Camera-type eye (tissue), 1 donor: ENCODE data around the genes FAR2, ERGIC2 and DENND5B.

DNA sequence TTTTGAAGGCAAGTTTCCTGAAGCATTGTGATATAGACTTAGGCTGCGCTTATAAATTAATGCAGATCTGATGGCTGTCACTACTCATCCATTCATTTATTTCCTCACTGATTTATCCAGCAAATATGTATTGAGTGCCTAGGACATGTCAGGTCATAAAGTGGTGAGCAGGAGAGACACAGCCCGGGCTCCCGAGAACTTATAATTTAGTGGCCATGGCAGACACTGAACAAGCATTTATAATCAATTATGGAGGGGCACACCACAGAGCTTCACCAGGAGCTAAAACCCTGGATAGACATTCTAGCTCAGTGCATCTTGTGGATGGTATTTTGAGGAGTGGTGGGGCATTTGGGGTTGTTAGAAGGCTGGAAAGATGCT, 396.9 kb downstream of the CCDC91 start:
- RAMPAGE, long total RNA, result no peak

GRCh38 chr12:29148347-29149409, at the start of gene FAR2:
FAR2 (plus strand) TSS chr12:29149278.
- RAMPAGE, long total RNA, result no peak

DNA sequence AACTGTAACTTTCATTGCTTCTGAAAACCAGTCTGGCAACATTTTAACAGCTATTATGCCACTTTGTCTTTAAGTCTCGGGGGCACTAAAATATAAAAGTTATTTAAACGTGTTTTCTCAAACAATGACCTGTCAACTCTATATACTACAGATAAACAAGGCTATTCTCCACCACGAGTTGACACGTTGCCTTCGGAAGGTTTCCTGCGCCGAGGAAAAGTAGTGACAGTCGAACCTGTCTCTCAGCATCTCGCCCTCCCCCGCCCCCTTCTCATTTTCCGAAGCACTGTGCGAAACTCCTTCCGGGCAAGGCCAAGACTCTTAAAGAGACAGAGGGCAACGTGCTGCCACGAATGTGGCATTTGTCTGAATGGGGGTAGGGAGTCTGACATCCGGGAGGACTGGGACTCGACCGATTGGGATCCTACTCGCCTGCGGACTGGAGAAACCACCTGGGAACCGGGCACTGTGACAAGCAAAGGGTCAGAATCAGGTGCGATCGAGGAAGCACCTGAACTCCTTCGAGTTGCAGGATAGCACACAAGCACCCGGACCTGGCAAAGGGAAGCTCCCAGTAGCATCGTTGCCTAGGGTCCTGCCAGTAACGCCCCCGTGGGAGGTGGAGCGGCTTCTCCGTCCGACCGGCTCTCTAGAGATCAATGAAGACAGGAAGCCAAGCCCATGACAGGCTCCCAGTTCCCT, 481 bp downstream of the ERGIC2 start:
- RAMPAGE, long total RNA, result no peak

GRCh38 chr12:29381042-29381844, at the start of gene ERGIC2:
ERGIC2 (minus strand) TSS chr12:29381172.
- RAMPAGE, long total RNA, result no peak

- RAMPAGE, long total RNA, result no peak
Observed at GRCh38 chr12:29505087-29505950, 7.8 kb upstream of the OVCH1 start.

DNA sequence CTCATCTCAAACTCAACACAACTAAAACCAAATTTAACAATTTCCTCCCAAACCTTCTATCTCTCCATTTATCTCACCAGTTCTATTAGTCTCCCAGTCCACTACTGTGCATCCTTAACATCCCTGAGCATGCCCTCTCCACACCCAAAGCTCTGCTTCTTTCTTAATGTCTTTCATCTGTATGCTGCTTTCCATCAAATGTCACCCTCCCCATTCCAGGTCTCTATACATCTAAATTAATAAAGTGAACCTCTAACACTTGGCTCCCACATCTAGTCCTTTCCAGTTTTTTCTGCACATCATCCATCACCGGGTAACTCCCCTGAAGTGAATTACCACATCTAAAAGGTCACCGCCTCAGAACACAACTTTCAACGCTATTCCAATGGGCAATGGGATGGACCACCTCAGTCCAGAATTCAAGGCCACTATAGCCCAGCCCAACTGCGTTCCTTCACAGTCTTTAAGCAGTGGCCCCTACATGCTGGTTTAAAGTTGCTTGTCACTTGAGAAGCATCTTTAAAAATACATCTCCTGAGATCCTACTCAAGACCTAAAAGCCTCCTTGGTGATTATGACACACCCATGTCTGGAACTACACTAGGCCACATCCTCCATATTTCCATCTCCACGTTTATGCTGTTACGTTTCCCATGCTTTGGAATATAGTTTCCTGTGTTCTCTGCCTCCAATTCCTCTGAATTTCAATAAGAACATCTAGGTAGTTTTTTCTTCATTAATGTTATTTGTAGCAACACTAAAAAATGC, 63.0 kb downstream of the IPO8 start:
- RAMPAGE, long total RNA, result no peak

DNA sequence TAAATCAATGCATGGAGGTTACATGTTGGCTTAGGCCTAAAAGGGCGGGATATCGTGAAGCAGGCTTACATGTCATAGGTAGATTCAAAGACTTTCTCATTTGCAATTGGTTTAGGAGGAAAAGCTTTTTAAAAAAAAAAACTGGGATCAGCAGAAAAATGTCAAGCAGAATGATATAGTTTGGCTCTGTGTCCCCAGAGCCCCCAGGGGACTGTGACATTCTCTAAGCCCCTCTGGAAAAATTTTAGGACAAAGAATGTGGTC, 36.3 kb upstream of the CAPRIN2 start:
- RAMPAGE, long total RNA, result no peak

DNA sequence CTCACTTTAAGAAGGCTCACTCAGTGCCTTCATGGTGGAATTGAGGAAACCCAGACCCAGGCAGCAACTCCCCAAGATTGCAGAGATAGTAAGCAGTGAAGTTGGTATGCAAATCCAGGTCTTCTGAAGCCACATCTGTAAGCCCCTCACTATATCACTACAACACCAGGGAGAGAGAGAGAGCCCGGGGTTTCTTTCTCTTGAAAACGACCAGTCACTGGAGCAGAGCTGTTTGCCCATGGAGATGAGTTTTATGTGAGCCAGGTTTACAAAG, 38.6 kb upstream of the CAPRIN2 start:
- RAMPAGE, long total RNA, result no peak

GRCh38 chr12:30822308-30823513, 68.0 kb upstream of the CAPRIN2 start:
- RAMPAGE, long total RNA, result no peak

GRCh38 chr12:31103439-31104178, 29.9 kb downstream of the DDX11 start:
- RAMPAGE, long total RNA, result no peak

DNA sequence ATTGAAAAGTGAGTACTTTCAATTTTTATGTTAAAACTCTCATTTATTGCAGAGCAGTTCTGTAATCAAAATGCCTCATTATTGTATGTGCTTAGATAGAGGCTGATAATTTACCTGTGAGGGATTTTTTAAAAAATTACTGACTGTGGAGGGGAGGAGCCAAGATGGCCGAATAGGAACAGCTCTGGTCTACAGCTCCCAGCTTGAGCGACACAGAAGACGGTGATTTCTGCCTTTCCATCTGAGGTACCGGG, 89.2 kb downstream of the DDX11 start:
- RAMPAGE, long total RNA, result no peak

DNA sequence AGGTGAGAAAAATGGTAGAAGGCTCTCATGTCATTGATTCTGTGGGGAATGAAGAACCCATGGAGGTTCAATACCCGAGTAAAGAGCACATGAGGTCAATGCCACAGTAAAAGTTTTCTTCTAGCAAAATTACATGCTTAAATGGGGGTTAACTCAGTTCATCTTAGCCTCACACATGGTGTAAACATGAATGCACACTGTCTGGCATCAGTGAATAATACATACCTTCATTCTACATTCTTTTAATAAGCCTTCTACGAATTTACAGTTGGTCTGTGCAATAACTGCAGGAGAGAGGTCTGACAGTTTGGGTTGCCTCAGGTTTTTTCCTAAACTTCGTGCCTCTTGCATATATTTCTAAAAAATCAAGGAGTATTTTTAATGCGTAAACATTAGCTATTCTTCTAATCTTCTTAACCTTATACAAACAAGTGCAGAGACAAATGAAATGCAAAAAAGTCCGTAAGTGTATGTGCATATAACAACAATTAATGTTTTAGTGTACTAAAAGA, 100.2 kb upstream of the SINHCAF start:
- RAMPAGE, long total RNA, result no peak

GRCh38 chr12:31525394-31525713, 65.6 kb downstream of the DENND5B start:
- RAMPAGE, long total RNA, result no peak

GRCh38 chr12:31553286-31554517, 37.2 kb downstream of the DENND5B start:
- RAMPAGE, long total RNA, result no peak

- RAMPAGE, long total RNA, result no peak
Observed at GRCh38 chr12:31590665-31591369, at the start of gene DENND5B. DENND5B (minus strand) TSS chr12:31591136.

DNA sequence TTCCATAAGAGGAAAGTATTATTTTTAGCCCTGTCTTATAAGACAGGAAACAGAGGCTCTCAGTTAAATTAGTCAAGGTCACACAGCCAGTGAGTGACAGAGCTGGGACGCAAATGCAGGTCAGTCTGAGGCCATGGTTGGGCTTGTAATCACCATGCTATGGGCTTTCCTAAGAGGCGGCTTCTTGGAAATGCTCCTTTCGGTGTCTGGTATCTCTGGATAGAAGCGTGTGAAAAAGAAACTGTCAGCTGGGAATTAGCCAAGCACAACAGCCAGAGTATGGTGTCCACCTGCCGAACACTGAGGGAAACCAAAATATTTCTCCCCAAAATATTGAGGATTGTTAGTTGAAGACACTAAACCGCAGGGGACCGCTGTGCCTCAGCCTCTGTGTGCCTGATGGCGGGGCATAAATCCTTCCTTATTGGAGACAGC, 29.4 kb upstream of the ETFBKMT start:
- RAMPAGE, long total RNA, result no peak

GRCh38 chr12:31641353-31642191, 17.9 kb upstream of the ETFBKMT start:
- RAMPAGE, long total RNA, result no peak

GRCh38 chr12:31728375-31728640, 513 bp downstream of the AMN1 start:
- RAMPAGE, long total RNA, result no peak

DNA sequence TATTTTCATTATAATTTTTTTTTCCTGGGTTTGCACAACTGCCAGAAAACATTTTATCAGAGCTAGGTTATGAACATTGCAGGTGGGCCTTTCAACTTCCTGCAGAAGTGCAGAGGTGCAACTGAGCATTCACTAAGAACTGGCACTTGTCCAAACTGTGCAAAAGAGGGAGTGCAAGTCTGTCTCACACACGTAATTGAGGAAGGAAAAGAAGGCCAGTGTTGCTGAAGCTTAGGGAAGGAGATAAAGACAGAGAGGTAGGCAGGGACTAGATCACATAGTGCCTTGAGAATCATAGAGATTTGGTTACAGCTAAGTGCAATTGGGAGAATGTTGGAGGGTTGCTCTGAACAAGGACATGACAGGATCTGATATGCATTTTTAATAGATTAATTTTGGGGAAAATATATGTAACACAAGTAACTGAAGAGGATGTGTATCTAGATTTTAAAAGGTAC, 14.1 kb upstream of the AMN1 start:
- RAMPAGE, long total RNA, result no peak

GRCh38 chr12:31773798-31774348, 18.2 kb downstream of the H3-5 start:
- RAMPAGE, long total RNA, result no peak